ENCODE data around the genes TAPBP, KIFC1 and IP6K3.

DNA sequence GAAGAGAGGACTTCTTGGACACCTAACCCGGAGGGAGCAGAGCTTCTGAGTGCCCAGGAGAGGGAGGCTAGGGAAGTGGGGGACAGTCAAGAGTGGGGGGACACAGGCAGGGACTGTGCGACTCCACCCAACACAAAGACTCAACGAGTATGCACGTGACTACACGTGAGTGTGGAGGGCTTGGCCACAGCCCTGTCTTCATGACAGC is 30.3 kb downstream of the COL11A2 start:
- PRO-cap = no peak

- PRO-cap = no peak
These were observed 3.7 kb downstream of the B3GALT4 start for GRCh38 chr6:33280363-33281240.

GRCh38 chr6:33313218-33313667 is 635 bp downstream of the TAPBP start:
- PRO-cap = unidirectional peak, plus-strand start at chr6:33313271; bidirectional peak, plus-strand start at chr6:33313507, minus-strand start at chr6:33313304

- PRO-cap = bidirectional peak, plus-strand start at chr6:33314093, minus-strand start at chr6:33314080; bidirectional peak, plus-strand start at chr6:33314590, minus-strand start at chr6:33314573
These were observed at the start of gene TAPBP for GRCh38 chr6:33313954-33314840. Gene TAPBP (minus strand): TSS chr6:33314078.

DNA sequence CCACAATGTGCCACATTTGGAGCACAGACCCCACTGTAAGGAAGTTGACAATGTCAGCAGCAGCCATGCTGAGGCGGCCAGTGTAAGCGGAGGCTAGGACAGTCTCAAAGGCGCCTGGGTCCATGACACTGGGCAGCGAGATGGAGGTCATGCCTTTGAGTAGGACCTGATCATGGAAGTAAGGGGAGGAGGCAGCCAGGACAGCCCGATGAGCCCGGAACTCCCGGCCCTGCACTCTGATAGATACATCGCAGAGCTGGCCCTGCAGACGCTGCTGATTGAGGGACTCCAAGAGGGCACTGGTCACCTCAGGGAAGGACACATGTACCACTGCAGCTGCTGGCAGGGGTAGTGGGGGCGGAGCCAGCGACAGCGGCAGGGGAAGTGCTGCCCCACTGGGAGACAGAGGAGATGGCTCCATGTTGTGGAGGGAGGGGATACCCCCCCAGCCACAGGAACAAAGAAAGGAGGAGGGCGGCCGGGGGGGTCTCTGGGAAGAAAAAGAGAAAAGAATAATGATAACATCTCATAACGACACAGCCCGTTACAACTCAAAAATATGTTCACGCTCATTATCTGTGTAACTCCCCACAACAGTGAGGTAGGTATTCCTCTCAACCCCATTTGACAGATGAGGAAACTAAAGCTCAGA is 922 bp downstream of the ZBTB22 start:
- PRO-cap = no peak

GRCh38 chr6:33391753-33392724 is at the start of gene KIFC1:
Gene KIFC1 (plus strand): TSS chr6:33391823.
- PRO-cap = bidirectional peak, plus-strand start at chr6:33391830, minus-strand start at chr6:33391383; unidirectional peak, plus-strand start at chr6:33391885; unidirectional peak, minus-strand start at chr6:33392100; unidirectional peak, minus-strand start at chr6:33392205

GRCh38 chr6:33412129-33412980 is 1.5 kb downstream of the PHF1 start:
- PRO-cap = no peak

DNA sequence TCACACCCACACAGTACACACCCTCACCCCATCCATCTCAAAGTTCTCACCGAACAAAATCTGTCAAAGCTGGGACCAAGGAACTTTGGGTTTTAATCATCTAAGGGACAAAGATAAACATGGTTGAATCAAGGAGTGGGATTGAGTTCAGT is 1.2 kb downstream of the CUTA start:
- PRO-cap = no peak

- PRO-cap = no peak
These were observed 8.7 kb downstream of the SYNGAP1 start for GRCh38 chr6:33428444-33429065.

GRCh38 chr6:33585394-33586123 is 5.5 kb upstream of the BAK1 start:
- PRO-cap = no peak

- PRO-cap = no peak
These were observed 17.9 kb upstream of the BAK1 start for GRCh38 chr6:33597877-33598461.

DNA sequence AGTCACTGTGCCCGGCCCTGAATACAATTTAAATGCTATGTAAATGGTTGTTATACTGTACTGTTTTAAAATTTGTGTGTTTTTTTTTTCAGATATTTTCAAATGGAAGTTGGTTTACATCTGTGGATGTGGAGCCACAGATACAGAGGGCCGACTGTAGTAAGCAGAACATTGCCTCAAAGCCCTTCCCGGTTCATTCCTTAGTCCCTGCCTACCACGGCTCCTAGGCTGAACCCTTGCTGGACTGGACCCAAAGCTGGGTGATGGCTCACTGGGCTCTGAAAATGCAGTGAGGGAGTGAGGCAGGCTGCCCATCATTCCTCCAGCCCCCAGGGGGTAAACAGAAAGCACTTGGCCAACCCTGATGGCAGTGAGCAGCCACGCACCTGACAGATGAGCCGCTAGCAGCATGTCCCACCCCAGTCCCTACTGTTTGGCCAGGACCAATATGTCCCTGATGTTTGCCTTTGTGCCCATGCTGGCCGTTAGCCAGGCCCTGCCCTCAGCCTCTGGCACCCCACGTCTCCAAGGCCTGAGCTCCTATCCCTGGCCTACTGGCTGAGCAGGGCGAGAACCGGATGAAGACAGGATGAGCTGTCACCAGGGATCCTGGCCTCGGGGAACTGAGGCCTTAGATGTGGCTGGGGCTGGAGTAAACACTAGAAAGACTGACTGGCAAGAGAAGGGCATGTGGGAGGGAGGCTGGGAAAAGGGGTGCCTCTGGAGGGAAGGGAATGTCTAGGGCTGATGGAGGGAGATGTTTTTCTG is 19.4 kb upstream of the BAK1 start:
- PRO-cap = no peak

- PRO-cap = no peak
These were observed 7.4 kb upstream of the ITPR3 start for GRCh38 chr6:33613551-33614304.

- PRO-cap = no peak
These were observed 1.3 kb upstream of the ITPR3 start for GRCh38 chr6:33619833-33620133.

GRCh38 chr6:33710654-33711216 is 765 bp downstream of the UQCC2 start:
- PRO-cap = no peak

- PRO-cap = no peak
These were observed 6.7 kb upstream of the UQCC2 start for GRCh38 chr6:33718113-33718722.

DNA sequence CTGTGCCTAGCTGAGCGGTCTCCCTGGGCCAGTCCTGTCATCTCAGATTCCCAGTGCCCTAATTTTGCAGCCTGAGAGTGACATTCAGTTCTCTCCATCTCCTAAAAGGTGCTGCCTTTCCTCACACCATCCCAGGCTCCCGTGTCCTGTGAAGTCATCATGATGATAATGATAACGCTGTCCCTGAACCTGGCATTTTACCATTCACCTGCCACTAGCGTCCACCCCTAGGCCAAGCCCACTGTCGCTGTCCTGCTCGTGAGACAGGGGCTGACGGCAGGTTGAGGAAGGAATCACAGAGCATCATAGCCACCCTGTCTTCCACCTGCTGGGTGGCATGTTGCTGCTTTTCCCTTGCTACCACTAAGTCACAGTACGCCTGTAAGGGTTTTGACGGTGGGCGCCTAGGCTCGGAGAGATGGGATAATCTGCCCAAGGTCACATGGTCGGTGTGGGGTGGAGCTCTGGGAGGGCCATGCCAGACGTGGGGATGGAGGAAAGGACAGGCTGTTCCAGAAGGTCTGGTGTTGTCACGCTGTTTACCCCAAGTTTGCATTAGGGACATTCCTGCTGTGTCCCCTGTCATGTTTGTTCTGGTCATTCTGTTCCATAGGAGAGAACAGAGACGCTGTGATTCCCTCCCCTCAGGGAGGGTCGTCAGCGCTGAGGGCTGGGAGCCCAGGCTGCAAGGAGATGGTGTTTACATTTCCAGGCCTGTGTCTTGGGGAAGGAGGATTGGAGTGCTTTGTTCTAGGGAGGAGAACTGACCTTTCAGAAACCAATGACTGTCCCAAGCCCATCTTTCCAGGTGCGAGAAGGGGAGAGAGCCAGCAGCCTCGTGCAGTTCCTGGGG is 16.2 kb downstream of the IP6K3 start:
- PRO-cap = no peak

GRCh38 chr6:33746737-33747748 is at the start of gene IP6K3:
Gene IP6K3 (minus strand): TSS chr6:33746905.
- PRO-cap = unidirectional peak, minus-strand start at chr6:33747010

DNA sequence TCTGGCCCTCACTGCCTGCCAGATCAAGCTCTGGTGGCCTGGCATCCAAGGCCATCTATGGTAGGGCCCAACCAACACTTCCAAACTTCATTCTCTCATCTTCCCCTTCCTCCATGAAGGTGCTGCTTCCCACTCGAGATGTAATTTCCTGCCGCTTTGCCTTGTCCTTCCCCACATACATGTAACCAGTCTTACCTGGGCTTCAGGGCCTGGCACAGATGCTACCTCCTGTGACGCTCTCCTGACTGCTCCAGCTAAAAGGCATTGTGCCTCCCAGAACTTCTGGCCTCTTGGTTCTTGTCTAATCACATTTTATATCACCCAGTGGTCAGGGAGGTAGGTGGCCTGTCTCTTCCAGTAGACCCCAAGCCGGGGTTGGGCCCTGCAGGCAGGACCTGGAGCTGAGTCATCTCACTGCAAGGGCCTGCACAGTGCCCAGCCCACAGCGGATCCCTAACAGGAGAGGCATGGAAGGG is 6.5 kb downstream of the LEMD2 start:
- PRO-cap = no peak

DNA sequence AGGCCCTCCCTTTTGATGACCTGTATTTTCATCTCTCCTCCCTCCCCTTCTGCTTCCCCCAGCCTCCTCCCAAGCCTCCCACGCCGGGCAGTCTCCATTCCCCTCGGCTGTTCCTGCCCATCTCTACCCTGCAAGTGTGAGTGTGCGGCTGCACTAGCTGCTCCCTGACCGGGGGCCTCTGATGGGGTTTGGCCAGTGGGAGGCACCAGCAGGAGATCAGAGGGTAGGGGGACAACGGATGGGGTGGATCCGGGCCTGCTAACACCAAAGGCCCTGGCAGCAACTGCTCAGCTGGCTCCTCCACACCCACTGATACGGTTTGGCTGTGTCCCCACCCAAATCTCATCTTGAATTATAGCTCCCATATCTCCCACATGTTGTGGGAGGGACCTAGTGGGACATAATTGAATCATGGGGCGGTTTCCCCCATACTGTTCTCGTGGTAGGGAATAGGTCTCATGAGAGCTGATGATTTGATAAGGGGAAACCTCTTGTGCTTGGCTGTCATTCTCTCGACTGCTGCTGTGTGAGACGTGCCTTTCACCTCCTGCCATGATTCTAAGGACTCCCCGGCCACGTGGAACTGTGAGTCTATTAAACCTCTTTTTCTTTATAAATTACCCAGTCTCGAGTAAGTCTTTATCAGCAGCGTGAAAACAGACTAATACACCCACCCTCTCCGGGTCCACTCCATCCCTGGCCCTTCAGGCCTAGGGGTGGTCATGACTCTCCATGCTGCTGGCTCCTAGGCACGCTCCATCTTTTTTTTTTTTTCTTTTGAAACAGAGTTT is 39.9 kb upstream of the MLN start:
- PRO-cap = no peak

All from osteocyte (in vitro differentiated cells).